Esophagus muscularis mucosa (tissue), 4 donors: ENCODE data around the genes NT5C2, INA, CALHM2 and CALHM1.

DNA sequence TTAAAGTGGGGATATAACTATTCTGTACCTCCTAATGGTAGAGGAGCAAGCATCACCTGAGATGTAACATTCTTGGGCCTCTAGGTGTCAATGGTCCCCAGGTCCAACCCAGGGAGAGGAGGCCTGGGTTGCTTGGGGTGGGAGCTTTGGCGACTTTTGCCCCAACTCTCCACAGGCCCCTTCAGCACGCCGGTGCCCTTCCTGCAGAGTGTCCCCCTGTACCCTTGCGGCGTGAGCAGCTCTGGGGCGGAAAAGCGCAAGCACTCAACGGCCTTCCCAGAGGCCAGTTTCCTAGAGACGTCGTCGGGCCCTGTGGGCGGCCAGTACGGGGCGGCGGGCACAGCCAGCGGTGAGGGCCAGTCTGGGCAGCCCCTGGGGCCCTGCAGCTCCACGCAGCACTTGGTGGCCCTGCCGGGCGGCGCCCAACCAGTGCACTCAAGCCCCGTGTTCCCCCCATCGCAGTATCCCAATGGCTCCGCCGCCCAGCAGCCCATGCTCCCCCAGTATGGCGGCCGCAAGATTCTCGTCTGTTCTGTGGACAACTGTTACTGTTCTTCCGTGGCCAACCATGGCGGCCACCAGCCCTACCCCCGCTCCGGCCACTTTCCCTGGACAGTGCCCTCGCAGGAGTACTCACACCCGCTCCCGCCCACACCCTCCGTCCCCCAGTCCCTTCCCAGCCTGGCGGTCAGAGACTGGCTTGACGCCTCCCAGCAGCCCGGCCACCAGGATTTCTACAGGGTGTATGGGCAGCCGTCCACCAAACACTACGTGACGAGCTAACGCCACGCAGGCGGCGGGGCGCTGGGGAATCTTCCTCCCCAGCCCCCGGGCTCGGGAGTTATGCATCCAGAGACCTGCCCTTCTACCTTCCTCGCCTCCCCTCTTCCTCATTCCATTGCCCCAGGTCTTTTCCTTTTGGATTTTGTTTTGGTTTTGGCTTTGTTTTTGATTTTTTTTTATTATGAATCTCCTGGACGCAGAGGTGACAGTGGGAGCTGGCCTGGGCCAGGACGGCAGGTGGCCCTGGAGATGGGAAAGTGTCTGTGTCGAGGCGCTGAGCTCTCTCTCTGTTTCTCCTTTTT is 12.6 kb downstream of the TRIM8 start:
- PRO-cap: no peak
- RAMPAGE, long total RNA, 4 experiments: no peak in any of the 4 experiments

GRCh38 chr10:102667966-102668495 is 23.8 kb downstream of the TRIM8 start:
- PRO-cap: no peak
- RAMPAGE, long total RNA, 4 experiments: no peak in any of the 4 experiments

DNA sequence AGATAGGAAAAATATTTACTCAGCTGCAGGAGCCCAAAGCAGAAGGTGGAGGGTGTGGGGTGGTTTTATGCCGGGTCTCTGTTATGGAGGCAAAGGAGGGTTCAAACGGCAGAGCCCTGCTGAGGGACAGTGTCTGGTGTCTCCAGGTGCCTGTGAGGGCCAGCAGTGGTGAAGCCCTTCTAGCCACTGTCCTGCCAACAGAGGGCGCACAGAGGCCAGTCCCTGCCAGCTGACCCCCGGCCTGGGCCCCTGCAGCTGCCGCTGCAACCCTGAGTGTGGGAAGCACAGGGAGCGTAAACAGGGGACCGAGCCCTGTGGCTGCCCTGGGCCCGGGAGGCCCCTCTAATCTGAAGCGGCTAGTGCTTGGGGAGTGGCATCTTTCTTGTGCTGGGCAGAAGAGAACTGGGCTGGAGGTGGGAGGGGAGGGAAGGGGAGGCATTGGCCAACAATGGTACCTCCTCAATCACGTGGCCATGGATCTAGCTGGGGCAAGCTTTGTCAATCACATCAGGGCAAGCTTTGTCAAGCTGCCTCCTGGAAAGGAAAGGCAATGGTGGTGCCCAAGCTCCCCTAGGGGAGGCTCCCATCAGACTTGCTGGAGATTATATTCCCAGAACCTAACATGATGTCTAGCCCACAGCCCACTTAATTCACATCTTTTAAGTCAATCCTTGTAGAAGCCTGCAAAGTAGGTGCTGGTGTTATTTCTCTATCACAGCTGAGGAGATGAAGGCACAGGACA is 34.6 kb downstream of the TRIM8 start:
- PRO-cap: no peak
- RAMPAGE, long total RNA, 4 experiments: no peak in any of the 4 experiments

DNA sequence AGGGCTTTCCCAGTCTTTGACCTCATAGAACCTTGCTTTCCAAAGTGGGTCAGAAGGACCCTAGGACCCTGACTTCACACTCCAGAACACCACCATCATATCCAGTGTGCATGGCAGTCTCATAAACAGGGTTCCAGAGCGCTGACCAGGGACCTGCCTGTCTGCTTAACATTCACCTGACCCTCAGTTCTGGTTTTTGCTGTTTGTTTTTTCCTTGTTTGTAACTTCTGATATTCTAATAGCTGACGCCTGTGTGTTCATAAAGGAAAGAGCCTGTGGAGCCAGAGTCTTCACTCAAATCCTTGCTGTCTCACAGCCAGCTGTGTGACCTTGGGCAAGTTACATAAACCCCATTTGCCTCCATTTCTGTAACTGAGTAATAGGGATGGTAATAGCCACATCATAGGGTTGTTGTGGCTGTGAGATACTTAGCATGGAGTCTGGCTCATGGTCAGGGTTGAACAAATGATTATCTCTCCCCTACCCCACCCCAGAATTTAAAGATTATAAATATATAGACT is 27.0 kb downstream of the WBP1L start:
- PRO-cap: no peak
- RAMPAGE, long total RNA, 4 experiments: no peak in any of the 4 experiments

GRCh38 chr10:102779589-102780069 is 35.9 kb downstream of the WBP1L start:
- PRO-cap: bidirectional peak, plus-strand start at chr10:102779768, minus-strand start at chr10:102779789; bidirectional peak, plus-strand start at chr10:102779919, minus-strand start at chr10:102779843
- RAMPAGE, long total RNA, 4 experiments: no peak in any of the 4 experiments

DNA sequence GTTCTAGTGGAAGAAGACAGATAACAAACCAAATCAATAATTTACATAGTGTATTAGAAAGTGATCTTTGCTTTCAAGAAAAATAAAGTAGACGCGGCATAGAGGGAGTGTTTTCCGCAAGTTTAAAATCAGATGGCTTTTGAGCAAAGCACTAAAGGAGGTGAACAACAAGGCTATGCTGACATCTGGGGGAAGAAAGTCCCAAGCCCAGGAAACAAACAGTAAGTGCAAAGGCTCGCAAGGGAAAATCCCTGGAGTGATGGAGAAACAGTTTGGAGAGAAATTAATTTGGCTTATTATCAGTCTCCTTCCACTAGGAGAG is 1.9 kb upstream of the CNNM2 start:
- PRO-cap: no peak
- RAMPAGE, long total RNA, 4 experiments: no peak in any of the 4 experiments

DNA sequence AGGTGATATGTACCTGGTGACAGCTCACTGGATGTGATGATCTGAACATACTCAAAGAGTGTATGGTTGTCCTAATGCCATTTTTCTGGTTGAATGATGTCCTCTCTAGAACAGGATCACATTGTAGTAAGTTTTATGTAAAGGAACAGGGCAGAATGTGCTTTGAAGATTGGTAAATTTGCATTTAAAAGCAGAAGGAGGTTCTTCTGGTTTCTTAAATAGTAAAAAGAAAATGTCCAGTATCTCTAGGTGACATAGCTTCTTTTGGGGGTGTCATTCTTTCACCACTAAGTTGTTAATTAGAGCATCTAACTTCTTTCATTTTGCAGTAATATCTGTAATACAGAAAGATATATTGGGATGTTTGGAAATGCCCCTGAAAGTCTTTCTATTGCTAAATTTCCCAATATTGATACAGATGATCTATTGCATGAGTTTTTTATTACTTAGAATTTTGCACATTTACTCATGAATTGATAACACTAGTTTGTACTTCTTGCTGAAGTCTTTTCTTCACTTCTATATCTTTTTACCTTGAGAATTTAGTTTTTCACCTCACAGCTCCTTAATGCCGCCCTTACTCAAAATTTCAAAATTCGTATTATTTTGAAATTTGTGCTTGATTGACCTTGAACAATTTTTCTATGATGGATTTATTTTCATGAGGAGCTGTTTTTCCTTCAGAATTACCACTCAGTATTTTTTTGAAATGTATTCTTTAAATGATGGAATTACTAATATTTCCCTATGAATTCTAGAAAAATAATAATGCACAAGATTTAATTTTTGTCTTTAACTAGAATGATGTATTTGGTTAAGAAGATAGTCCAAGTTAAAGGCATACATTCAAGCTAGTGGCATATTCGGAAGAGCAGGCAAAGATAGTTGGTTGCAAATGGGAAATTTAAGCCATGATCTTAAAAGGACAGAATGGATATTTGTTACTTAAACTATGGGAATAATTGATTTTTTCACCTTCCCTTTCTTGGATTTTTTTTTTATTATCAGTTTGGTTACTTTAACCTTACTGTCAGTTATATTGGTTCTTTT is 3.6 kb downstream of the CNNM2 start:
- PRO-cap: no peak
- RAMPAGE, long total RNA, 4 experiments: no peak in any of the 4 experiments

- PRO-cap: no peak
- RAMPAGE, long total RNA, 4 experiments: no peak in any of the 4 experiments
Measured at GRCh38 chr10:103139899-103140543, 53.1 kb downstream of the NT5C2 start.

DNA sequence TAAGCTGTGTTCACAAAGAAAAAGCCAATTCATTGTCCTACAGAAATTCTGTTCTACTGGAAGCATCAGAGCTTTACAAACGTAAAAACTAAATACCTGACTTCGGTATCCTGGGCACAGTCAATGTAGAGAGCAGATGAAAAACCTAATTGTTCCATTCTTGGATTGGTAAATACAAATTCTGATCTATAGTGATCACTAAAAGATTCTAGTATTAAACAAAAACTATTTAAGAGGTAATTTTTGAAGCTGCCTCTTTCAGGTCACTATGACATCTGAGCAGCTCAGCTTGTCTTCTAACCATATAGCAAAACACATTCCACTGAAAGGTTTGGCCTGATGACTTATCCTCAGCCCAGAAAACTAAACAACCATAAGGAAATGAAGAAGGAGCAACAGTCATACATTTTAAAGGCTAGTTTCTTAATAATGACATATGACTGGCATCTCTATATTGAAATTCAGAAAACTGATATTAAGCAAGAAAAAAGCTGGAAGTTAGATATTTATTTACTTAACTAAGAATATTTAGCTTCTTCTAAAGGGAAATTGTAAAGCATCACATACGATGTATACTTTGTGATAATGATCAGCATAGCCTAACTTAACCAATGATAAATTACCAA is 24.7 kb downstream of the NT5C2 start:
- PRO-cap: no peak
- RAMPAGE, long total RNA, 4 experiments: no peak in any of the 4 experiments

- PRO-cap: bidirectional peak, plus-strand start at chr10:103192881, minus-strand start at chr10:103192836; bidirectional peak, plus-strand start at chr10:103193381, minus-strand start at chr10:103193272
- RAMPAGE, long total RNA, 4 experiments: start-site peak on the minus strand in 4 of 4 experiments, at chr10:103193252-103193297 at its widest, 176 to 470 reads per replicate
Measured at GRCh38 chr10:103192777-103193527, at the start of gene NT5C2. Gene NT5C2 (minus strand): TSS chr10:103193272.

GRCh38 chr10:103276543-103277261 is at the start of gene INA:
Gene INA (plus strand): TSS chr10:103277138.
- PRO-cap: no peak
- RAMPAGE, long total RNA, 4 experiments: no peak in any of the 4 experiments

- PRO-cap: no peak
- RAMPAGE, long total RNA, 4 experiments: no peak in any of the 4 experiments
Measured at GRCh38 chr10:103394110-103394596, 2.1 kb downstream of the ATP5MK start.

- PRO-cap: no peak
- RAMPAGE, long total RNA, 4 experiments: no peak in any of the 4 experiments
Measured at GRCh38 chr10:103396942-103397290, 490 bp downstream of the PDCD11 start.

GRCh38 chr10:103445951-103446513 is 6.1 kb downstream of the CALHM2 start:
- PRO-cap: no peak
- RAMPAGE, long total RNA, 4 experiments: no peak in any of the 4 experiments

- PRO-cap: bidirectional peak, plus-strand start at chr10:103451448, minus-strand start at chr10:103451297; bidirectional peak, plus-strand start at chr10:103451693, minus-strand start at chr10:103451600
- RAMPAGE, long total RNA, 4 experiments: start-site peak on the minus strand in 2 of 4 experiments, at chr10:103451256-103451378 at its widest, 27 to 35 reads per replicate
Measured at GRCh38 chr10:103450778-103451896, 1.0 kb downstream of the CALHM2 start.

DNA sequence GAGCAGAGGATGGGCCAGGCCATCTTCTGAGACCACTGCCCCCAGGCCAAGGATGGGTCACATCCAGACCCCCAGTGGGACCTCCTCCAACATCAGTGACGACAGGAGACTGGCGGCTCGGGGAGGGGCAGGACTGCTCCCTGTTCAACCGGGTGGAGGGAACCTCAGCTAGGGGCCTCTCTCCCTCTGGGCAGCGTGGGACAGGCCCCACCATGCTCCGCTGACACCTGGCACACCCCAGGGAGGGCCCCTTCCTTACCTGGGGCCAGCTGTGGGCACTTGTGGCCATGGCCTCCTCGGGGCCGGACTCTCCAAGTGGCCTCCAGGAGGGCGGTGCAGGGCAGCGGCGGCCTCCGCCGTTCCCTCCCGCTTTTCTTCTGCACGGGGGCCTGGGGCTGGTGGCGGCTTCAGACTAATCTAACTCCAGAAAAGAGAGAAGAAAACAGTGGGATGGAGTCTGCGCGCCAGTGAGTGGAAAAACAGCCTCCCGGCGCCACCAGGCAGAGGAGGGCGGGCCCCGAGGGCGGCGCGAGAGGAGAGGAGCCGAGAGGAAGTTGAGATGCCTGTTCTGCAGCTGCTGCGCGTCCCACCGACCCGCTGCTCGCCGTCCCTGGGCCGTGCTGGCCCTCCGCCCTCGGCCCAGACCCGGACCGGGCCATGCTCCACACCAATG is at the start of gene CALHM2:
TSS of gene CALHM2 (minus strand) at position 474 of the 673 bp plus-strand sequence.
- PRO-cap: bidirectional peak, plus-strand start at position 566 of the sequence, minus-strand start at position 512 of the sequence
- RAMPAGE, long total RNA, 4 experiments: start-site peak on the minus strand in 4 of 4 experiments, centred at positions 430 to 452 of the sequence, 113 to 389 reads per replicate

DNA sequence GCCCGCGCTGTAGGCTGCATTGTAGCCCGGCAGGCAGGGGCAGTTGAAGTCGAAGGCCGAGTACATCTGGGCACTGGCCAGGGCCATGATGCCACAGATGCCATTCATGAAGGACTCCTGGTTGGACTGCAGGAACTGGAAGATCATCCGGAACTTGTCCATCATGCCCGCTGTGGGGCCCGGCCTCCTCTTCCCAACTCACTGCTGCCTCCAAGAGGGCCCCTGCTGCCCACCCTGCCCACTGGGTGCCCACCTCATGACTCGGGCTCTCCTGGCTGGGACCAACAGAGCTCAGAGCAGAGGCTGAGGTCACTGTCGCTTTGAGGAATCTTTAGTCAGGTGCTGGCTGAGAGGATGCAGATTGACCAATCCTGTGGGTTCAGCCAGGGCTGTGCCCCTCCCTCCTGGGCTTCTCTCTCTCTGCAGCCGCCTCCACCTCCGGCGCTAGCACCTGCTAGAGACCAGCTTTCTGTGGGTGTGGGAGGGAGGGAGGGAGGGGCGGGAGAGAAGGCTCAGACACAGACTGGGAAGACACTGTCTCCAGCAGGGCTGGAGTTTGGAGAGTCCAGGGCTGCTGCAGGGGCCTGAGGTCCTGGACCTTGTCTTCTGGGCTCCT is at the start of gene CALHM1:
TSS of gene CALHM1 (minus strand) at position 314 of the 616 bp plus-strand sequence.
- PRO-cap: no peak
- RAMPAGE, long total RNA, 4 experiments: no peak in any of the 4 experiments

DNA sequence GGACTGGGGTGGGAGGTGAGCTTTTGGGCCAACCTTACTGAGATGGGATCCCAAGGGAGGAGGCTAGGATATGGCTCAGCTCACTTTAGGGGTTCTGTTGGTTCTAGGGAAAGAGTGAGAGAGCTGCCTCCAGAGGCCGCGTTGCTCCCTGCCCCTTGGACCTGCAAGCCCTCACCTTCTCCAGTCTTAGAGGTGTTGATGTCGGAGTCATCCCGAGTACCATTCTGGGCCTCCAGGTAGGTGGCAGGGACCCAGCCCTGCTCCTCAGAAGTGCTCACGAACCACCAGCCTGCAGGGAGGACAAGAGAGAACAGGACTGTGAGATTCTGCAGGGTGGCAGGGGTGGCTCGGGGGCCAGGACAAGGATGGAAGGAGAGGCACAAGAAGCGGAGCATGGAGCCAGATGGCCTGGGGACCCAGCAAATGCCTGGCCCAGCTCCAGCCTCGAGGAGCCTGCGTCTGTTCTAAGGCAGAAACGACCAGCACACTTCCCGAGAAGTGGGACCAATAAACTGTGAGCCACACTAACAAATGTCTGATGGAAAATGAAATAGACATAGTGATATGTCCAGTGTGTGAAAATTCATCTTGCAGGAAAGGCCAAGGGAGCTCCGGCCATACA is 133.5 kb downstream of the NEURL1 start:
- PRO-cap: no peak
- RAMPAGE, long total RNA, 4 experiments: no peak in any of the 4 experiments

DNA sequence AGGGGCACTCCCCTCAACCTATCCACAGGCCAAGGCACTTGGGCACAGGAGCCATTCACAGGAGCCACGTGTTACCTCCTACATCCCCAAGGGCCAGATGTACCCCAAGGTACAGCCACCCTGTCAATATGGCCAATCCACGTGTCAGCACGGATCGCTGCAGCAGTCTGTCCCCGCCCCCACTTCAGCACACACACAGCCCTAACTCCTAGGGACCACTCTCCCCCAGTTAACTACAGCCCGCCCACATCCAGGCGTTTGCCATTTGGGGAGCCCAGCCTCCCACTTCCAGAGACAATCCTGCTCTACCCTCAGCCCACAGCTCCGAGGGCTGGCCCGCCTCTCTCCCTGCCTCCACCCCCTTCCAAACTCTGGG is 163.4 kb downstream of the SH3PXD2A start:
- PRO-cap: no peak
- RAMPAGE, long total RNA, 4 experiments: no peak in any of the 4 experiments

DNA sequence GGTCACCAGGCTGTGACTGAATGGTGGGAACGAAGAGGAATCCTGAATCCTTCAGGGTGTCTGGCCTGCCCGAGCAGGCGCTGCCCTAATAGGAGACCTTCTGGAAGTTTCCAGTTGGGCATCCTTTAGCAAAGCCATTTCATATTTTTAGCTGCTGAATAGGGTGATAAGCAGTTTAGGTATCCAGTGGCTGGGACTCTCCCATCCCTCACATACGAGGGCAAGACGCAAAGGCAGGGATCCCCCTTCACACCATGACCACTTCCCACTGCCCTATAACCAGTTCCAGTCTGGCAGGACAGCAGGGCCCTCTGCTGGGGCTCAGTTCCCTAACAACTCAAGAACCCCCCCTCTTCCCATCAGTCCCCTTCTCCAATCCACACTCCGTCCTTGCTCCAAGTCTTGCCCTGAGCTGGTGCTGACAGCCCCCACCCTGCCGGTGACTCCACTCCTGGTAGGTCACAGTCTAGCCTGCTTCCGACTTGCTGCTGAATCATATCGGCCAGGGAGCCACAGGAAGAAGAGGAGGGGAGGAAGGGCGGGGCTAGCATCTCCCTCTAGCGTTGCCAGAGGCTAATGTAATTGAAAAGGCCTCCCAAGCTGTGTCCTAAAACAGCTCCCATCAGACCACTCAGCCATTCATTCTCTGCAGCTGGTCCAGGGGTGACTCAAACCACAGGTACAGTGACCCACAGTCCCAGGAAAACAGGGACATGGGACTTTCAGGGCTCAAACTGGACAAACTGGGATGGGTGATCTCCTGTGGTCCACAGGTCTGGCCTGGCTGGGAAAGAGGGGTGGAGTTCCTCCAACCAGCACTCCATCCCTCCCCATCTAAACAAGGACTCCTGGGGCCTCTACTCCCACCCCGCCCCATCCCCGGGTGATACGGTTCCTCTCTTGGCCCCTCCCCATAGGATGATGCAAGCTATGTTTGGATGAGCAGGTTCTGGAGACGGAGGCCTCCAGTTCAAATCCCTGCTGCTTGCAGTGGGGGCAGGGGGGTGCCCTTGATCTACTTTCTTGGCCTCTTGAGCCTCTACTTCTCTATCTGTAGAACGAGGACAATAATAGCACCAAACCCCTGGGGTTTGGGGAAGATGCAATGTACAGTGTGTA is 158.9 kb downstream of the SH3PXD2A start:
- PRO-cap: no peak
- RAMPAGE, long total RNA, 4 experiments: no peak in any of the 4 experiments